ENCODE results near the genes IGFBP6 and ATP5MC2.

GRCh38 chr12:53097168-53097822, at the start of gene IGFBP6:
Gene IGFBP6 (plus strand): TSS chr12:53097667.
- PRO-cap, 2 experiments = no peak in any of the 2 experiments

- PRO-cap, 2 experiments = no peak in any of the 2 experiments
Observed at GRCh38 chr12:53099185-53099706, 1.8 kb downstream of the IGFBP6 start.

DNA sequence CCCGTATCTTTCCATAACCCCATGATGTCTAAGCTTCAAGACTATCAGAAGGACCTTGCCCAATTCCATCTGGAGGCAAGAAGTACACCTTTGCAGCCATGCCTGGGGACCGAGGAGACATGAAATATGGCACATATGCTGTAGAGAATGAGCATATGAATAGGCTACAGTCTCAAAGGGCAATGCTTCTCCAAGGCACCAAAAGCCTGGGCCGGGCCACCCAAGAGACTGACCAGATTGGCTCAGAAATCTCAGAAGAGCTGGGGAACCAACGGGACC, 28.2 kb downstream of the SOAT2 start:
- PRO-cap, 2 experiments = no peak in any of the 2 experiments

- PRO-cap, 2 experiments = no peak in any of the 2 experiments
Observed at GRCh38 chr12:53191505-53192136, 10.9 kb upstream of the CSAD start.

DNA sequence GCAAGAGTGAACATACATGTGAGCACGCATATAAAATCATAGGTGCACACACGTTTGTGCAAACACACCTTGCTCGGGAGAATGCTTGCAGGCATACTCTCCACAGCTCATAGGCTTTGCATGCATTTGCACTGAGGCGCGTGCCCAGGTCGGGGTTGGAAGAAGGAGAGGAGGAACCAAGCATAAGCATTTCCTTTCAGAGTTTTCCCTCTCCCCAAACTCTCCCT, 11.5 kb downstream of the RARG start:
- PRO-cap, 2 experiments = no peak in any of the 2 experiments

GRCh38 chr12:53241629-53241760, 205 bp upstream of the ENSG00000283536 start:
- PRO-cap, 2 experiments = no peak in any of the 2 experiments

DNA sequence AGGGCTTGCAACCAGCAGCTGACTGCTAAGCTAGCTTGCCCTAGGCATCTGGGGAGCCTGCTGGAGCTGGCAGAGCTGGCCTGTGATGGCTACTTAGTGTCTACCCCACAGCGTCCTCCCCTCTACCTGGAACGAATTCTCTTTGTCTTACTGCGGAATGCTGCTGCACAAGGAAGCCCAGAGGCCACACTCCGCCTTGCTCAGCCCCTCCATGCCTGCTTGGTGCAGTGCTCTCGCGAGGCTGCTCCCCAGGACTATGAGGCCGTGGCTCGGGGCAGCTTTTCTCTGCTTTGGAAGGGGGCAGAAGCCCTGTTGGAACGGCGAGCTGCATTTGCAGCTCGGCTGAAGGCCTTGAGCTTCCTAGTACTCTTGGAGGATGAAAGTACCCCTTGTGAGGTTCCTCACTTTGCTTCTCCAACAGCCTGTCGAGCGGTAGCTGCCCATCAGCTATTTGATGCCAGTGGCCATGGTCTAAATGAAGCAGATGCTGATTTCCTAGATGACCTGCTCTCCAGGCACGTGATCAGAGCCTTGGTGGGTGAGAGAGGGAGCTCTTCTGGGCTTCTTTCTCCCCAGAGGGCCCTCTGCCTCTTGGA, 1.1 kb downstream of the ESPL1 start:
- PRO-cap, 2 experiments = no peak in any of the 2 experiments

- PRO-cap, 2 experiments = no peak in any of the 2 experiments
Observed at GRCh38 chr12:53279444-53279887, 11.4 kb downstream of the ESPL1 start.

- PRO-cap, 2 experiments = no peak in any of the 2 experiments
Observed at GRCh38 chr12:53353065-53353333, 16.8 kb upstream of the SP7 start.

DNA sequence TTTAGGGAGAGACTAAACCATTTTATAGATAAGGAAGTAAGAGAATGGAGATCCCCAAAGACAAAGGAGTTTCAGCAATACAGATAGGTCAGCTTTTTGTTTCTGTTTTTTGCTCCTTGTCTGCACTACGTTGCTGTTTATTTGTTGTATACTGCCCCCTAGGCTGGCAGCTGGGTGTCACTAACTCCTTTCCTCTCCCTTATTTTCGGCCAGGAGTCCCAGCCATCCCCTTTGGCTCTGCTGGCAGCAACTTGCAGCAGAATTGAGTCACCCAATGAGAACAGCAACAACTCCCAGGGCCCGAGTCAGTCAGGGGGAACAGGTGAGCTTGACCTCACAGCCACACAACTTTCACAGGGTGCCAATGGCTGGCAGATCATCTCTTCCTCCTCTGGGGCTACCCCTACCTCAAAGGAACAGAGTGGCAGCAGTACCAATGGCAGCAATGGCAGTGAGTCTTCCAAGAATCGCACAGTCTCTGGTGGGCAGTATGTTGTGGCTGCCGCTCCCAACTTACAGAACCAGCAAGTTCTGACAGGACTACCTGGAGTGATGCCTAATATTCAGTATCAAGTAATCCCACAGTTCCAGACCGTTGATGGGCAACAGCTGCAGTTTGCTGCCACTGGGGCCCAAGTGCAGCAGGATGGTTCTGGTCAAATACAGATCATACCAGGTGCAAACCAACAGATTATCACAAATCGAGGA, 2.1 kb downstream of the SP1 start:
- PRO-cap, 2 experiments = no peak in any of the 2 experiments

GRCh38 chr12:53415313-53415575, 8.4 kb upstream of the AMHR2 start:
- PRO-cap, 2 experiments = no peak in any of the 2 experiments

GRCh38 chr12:53462182-53463102, 10.5 kb downstream of the PCBP2 start:
- PRO-cap, 2 experiments = no peak in any of the 2 experiments

- PRO-cap, 2 experiments = no peak in any of the 2 experiments
Observed at GRCh38 chr12:53476078-53477415, 22.7 kb downstream of the MAP3K12 start.

DNA sequence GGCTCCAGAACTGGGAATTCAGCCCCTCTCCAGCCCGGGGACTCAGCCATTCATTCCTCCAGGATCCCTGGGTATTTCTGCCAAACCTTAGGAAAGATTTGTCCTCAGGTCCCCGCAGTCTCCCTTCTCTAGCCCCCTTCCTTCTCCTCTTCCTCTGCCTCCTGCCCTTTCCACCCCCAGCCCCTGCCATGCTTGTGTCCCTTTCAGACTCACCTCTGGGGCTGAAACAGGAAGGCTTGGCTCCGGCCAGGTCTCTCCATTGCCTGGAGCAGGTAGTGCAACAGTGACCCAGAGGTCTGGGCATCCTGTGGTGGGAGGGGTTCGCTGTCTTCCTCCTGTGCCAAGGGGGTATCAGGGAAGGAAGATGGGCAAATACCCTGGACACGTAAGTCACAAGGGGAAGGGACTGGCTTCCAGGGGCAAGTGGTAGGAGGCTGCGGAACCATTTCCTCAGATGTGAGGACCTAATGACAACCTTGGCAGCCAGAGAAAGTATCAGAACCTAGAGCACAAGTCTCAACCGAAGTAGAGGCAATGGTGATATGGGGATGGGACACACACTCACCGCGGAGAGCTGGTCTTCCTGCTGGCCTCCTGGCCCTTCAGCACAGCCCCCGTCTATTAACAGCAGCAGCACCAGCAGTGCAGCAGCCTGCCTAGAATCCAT, 343 bp downstream of the NPFF start:
- PRO-cap, 2 experiments = no peak in any of the 2 experiments

- PRO-cap, 2 experiments = no peak in any of the 2 experiments
Observed at GRCh38 chr12:53658677-53659414, 17.0 kb downstream of the ATP5MC2 start.

DNA sequence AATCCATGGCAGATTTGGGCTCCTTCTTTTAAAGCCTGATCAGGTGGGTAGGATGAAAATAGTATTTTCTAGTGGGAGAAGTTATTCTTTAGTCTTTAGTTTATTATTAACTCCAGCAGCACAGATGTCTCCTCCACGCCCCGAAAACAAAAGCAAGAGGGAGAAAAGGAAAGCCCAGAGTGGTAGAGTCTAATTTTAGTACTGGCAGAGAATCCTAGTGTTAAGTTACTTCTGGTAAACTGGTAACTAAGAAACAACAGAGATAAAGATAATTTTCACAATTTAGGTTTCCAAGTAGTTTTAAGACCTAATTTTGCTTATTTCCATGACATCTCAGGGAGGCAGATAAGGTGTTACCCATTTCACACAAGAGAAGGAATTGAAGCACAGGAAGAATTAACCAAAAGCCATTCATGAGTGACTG, 16.3 kb downstream of the ATP5MC2 start:
- PRO-cap, 2 experiments = no peak in any of the 2 experiments

- PRO-cap, 2 experiments = peak in 2 of 2 experiments; most common plus-strand start chr12:53676075 (in 1); most common minus-strand start chr12:53676071 (in 2)
Observed at GRCh38 chr12:53676030-53676743, at the start of gene ATP5MC2. Gene ATP5MC2 (minus strand): TSS chr12:53676083.

DNA sequence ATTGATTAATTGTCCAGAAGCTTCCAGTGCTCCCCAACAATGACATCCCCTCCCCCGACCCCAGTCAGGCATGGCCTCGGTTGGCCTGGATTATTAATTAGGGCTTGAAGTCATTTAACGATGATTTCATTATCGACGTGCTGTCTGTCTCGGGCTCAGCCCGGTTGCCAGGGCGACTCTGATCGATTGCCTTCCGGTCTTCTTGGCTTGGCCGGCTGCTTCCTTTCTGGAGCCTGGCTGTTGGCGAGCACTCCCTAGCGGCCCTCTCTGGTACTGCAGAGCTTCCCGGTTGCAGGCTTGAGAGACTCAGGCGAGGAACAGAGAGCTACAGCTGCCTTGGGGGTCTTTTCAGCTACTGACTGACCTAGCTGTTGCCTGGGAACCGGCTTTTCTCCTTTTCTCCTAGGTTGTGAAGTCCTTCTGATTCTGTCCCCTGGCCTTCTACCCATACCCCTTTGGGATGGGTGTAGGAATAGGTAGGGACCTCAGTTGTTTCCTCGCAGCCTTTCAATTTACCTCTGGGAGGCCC, 29.9 kb upstream of the CALCOCO1 start:
- PRO-cap, 2 experiments = no peak in any of the 2 experiments

DNA sequence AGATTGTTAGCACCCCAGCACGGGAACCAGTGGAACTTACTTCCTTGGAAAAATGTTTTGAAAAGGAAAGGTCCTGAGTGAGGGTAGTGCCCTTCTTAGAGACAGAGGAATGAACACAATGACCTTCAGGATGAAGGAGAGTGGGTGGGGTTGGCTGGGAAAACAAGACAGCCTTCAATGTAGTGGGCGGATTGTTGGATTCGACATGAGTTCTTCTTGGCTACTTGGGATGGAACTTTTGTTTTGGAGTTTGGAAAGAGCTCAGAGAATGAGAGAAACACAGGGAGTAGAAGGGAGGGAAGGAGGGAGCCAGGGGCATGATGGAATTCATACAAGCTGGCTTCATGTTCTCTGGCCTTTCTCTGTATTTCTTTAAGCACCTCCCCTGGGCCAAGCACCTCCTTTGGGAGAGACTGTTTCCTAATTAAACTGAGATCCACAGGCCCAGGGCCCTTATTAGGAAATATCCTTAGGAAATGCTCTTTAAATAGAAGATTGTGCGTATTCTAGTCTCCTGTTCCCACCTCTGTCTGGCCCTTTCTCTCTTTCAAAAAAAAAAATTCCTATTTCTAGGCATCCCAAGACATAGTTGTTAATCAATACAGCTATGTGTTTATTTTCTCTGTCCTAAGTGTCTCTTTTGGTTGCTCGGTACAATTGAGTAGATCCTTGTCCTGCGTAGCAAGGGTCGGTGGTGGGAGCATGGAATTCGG, 48.6 kb upstream of the CALCOCO1 start:
- PRO-cap, 2 experiments = no peak in any of the 2 experiments

DNA sequence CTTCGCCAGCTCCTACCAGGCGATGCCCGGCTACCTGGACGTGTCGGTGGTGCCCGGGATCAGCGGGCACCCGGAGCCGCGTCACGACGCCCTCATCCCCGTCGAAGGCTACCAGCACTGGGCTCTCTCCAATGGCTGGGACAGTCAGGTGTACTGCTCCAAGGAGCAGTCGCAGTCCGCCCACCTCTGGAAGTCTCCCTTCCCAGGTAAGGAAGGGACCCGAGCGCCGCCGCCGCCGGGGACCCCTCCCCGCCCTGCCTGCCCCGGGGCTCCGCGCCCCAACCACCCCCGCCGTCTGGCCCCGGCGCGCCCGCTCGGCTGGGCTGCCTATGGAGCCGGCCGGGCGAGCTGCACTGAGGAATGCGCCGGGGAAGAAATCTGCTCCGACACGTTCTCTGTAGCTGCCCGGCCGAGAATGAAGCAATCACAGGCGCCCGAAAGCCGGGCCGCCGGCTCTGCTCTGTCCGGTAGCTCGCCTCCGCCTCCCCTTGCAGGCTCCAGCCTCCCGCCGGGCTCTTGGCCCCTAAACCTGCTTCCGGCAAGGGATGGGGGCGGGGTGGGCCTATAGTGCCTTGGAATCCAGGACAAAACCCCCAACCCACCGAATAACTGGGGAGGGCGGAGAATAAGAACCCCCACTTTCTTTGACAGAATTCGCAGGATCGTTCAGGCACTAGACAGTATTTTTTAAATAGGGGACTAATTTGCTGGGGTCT, 964 bp downstream of the HOXC13 start:
- PRO-cap, 2 experiments = no peak in any of the 2 experiments